ENCODE measurements around the genes TH and CARS1.

DNA sequence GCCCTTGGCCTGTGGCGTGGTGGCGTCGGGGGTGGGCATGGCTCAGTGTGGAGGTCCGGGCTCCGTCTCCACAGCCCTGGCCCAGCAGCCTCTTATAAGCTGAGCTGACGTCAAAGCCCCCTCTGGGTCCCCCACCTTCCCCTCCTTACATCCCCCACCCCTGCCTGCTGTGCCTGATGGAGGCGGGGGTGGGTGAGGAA is at the start of gene TH:
TSS of gene TH (minus strand) at position 68 of the 200 bp plus-strand sequence.
- RRBS, result no CpG with 5 or more reads among the region's 7 CpGs

DNA sequence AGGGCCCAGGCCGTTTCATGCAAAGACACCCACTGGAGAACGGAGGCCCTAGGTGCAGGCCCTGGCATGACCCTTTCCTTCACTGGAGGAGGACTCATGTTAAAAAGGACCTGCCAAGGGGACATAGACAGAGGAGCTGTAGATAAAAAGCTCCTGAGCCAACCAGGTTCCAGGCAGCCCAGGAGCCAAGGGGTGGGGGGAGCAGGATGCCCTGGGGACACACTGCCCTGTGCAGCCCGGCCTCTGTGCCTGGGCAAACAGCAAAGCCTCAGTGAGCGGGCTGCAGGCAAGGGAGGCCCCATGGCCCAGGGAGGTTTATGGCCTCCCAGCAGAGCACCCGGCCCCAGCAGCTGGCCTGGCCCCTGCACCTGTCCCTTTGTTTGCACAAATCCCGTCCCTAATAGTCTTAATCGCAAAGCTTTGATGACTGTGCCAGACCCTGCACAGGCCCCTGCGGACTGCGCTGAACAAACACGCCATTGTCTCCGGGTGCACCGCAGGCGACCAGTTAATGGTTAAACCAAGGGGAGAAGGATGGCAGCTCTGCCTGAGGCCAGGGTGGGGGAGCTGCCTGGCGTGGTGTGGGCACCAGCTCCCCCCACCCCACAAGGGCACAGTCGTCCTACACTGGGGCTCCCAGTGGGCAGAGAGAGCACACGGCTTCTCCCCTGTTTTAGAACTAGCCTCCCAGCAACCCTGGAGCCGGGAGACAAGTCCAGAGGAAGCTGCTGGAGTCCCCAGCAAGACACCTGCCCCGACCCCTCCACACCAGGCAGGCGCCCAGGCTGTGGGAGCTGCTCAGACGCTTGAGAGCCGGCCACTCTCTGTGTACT is 39.5 kb upstream of the TH start:
- RRBS, result 56% methylated on average over 2 of the region's 21 CpGs

DNA sequence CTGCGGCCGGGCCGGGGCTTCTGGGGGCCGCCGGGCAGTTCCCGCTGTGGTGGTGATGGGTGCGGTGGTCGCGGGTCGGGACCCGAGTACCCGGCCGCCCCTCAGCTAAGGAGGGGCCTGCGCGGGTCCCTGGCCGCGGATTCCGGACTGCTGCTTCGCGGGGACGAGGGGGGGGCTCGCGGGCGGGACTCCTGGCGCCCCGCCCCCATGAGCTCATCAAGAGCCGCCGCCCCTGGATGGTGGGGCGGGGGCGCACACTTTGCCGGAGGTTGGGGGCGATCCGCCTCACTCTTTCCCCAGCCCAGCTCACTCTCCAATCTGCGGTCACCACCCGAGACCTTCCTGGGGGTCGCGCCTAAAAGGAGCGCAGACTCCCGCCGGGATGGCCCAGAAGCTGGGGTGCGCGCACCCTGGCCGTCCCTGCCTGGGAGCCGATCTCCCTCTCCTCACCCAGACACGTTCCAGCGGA is 773 bp downstream of the CD81 start:
- RRBS, result 2% methylated on average over 16 of the region's 46 CpGs

DNA sequence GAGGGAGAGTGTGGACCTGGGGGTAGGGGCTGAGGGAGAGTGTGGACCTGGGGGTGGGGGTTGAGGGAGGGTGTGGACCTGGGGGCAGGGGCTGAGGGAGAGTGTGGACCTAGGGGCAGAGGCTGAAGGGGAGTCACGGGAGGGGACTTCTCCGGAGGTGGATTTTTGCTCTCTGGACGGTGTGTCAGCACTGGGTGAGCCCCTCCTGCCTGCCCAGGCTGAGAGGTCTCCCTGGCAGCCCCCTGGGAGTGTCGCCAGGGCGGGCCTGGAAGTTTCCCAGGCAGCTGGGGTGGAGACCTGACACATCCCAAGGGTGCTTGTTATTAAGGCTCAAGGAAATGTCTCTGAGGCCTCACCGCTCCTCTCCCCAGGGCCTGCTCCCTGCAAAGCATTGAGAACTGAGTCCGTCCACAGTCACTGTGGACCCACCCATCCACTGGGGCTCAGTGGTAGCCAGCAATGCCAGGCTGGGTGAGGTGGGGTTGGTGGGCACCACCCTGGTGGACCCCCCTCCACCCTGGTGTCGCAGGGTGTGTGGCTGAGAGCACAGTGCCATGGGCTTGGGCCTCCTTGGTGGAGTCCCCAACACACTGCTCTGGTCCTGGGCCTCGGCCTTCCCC is 2.4 kb downstream of the CD81 start:
- RRBS, result no CpG with 5 or more reads among the region's 9 CpGs

- RRBS, result no CpG with 5 or more reads among the region's 12 CpGs
These were observed 20.9 kb downstream of the KCNQ1 start for GRCh38 chr11:2465652-2466105.

GRCh38 chr11:2575068-2575354 is 130.2 kb downstream of the KCNQ1 start:
- RRBS, result 97% methylated on average over 1 of the region's 23 CpGs

GRCh38 chr11:2692398-2693178 is 193.0 kb downstream of the CDKN1C start:
- RRBS, result no CpG with 5 or more reads among the region's 3 CpGs

DNA sequence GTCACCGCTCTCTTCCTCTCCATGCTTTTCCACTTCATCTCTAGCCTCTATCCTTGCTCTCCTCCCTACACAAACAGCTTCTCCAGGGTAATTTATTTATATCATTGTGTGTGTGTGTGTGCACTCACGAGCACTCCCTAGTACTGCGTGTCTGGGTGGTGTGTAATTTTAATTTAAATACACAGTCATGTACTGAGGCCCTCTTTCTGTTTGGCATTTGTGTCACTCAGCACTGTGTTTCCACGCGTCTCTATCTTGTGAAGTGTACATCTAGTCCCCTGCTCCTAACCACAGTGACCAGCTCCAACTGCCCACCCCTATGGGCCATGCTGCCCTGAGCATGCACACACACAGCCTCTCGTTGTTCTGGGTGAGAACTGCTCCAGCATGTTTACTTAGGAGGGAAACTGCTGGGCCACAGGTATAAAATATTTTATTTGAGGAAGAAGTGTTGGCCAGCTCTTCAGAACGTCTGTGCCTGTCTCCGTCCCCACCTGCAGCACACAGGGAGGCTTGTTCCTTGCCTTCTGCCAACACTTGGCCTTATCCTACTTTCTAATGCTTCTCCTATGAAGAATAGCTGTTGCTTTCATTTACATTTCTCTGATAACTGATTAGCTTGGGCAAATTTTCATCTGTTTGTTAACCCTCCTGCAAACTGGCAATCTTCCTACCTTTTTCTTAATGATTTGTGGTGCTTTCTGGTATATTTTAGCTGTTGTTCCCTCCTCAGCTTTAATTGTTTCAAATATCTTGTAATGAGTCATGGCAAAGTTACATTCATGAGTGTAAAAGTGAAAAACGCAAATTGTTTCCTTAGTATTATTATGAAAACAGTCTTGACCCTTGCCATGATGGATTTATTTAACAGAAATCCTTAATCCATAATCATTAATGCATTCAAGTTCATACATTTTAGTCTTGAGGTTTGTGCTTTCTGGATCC is 190.1 kb downstream of the CDKN1C start:
- RRBS, result no CpG with 5 or more reads among the region's 9 CpGs

DNA sequence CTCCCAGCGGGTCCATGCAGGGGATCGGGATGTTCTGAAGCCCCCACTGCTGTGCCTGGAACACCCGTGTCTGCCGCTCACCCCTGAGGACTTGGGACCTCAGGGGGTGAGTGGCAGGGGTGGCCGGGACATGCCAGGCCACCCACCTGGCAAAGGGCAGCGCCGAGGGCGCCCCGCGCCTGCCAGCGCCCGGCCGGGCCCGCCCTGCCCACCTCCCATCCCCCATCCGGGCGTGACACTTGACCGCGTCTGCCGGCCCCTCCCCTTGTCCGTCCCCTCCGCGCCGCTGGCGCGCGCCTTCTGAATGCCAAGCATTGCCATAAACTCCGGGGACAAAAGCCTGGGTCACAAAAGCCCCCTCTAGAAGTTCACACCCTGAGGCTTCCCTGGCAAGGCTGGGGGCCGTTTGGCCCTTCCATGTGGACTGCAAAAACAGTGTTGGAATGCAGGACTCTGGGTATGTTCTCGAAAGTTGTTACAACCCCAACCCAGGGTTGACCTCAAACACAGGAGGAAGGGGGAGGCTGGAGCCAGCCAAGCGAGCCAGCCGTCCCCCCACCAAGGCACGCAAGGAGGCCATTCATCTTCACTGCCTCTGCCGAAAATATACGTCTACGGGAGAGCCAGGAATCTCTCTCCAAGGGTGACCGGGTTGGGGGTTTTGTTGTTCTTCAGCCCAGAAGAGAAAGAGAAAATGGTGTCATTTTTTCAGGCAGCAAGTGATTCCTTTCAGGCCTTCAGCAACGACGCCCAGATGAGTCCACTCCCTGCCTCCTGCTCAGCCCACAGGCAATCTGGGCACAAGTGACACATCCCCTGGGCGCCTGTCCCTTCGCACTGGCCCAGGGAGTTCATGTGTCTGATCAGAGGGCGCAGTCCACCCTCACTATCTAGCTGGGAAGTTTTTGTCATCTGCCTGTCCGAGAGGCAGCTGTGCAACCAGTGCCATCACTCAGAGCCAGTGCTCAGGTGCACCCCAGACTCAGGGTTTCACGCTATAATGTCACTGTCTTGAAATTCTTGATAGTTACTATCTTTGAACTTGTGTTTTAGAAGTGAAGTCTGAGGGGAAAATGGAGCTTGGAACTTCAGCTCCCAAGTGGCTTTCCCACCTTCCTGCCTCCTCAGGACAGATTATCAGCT is 184.6 kb downstream of the CDKN1C start:
- RRBS, result 24% methylated on average over 15 of the region's 43 CpGs

DNA sequence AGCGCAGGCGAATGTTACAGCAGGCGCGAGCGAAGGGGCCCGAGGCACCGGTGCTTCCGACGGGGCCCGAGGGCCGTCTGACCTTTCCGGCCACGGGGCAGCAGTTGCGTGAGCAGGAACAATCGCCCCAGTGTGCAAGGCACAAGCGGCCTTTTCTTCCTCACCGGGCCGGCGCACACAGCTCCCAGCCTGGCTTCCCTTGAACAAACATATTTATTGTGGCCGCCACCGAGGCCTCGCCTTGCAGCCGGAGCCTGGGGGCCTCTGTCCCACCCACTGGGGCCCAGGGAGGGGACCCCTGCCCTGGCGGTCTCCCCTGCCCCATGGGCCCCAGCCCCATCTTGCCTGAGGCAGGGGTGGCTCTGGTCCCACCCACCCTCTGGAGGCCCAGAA is 153.0 kb downstream of the CDKN1C start:
- RRBS, result 84% methylated on average over 20 of the region's 24 CpGs

DNA sequence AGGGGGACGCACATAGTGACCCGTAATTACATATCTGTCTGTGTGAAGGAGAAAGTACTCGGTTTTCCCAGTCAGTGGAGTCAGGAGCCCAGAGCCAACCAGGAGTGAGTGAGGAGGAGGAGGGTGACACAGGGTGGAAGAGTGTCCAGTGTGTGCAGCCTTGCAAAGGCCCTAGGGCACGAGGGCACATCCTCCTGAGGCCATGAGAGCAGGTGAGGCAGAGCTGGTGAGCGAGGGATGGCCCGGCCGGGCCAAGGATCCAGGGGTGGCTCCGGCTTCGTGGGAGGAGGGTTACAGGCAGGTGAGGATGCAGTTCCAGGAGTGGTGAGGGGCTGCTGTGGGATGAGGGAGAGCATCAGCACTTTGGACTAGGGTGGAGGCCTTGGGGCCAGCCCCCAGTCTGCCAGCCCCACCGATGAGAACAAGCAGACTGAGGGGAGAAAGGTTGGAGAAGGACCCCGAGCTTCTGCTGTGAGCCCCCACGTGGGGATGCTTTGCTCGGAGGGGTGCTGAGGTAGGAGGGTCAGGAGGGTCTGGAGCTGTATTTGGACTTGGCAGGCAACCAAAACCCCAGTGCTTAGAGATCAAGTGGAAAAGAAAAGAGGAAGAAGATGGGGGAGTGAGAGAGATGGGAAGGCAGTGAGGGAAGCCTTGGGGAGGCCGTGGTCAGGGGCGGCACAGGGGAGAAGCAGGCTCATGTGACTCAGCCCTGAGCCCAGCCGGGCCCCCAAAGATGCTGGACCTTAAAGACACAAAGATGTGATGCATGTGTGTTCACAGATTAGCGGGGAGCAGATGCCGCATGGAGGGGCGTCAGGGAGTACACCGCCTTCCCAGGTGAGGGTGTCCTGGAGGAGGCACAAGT is 91.5 kb downstream of the CDKN1C start:
- RRBS, result no CpG with 5 or more reads among the region's 20 CpGs

- RRBS, result 75% methylated on average over 19 of the region's 34 CpGs
These were observed 78.3 kb downstream of the CDKN1C start for GRCh38 chr11:2807192-2807705.

DNA sequence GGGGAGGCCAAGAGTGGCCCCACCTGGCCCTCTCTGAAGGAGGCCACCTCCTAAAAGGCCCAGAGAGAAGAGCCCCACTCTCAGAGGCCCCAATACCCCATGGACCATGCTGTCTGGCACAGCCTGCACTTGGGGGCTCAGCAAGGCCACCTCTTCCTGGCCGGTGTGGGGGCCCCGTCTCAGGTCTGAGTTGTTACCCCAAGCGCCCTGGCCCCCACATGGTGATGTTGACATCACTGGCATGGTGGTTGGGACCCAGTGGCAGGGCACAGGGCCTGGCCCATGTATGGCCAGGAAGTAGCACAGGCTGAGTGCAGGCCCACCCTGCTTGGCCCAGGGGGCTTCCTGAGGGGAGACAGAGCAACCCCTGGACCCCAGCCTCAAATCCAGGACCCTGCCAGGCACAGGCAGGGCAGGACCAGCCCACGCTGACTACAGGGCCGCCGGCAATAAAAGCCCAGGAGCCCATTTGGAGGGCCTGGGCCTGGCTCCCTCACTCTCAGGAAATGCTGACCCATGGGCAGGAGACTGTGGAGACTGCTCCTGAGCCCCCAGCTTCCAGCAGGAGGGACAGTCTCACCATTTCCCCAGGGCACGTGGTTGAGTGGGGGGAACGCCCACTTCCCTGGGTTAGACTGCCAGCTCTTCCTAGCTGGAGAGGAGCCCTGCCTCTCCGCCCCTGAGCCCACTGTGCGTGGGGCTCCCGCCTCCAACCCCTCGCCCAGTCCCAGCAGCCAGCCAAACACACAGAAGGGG is 37.4 kb downstream of the CDKN1C start:
- RRBS, result no CpG with 5 or more reads among the region's 12 CpGs

- RRBS, result under 1% methylated on average over 7 of the region's 86 CpGs
These were observed 602 bp downstream of the CDKN1C start for GRCh38 chr11:2884860-2885486.

GRCh38 chr11:2890407-2891379 is 5.1 kb upstream of the CDKN1C start:
- RRBS, result 76% methylated on average over 6 of the region's 28 CpGs

- RRBS, result no CpG with 5 or more reads among the region's 6 CpGs
These were observed 9.8 kb downstream of the SLC22A18 start for GRCh38 chr11:2911902-2912189.

DNA sequence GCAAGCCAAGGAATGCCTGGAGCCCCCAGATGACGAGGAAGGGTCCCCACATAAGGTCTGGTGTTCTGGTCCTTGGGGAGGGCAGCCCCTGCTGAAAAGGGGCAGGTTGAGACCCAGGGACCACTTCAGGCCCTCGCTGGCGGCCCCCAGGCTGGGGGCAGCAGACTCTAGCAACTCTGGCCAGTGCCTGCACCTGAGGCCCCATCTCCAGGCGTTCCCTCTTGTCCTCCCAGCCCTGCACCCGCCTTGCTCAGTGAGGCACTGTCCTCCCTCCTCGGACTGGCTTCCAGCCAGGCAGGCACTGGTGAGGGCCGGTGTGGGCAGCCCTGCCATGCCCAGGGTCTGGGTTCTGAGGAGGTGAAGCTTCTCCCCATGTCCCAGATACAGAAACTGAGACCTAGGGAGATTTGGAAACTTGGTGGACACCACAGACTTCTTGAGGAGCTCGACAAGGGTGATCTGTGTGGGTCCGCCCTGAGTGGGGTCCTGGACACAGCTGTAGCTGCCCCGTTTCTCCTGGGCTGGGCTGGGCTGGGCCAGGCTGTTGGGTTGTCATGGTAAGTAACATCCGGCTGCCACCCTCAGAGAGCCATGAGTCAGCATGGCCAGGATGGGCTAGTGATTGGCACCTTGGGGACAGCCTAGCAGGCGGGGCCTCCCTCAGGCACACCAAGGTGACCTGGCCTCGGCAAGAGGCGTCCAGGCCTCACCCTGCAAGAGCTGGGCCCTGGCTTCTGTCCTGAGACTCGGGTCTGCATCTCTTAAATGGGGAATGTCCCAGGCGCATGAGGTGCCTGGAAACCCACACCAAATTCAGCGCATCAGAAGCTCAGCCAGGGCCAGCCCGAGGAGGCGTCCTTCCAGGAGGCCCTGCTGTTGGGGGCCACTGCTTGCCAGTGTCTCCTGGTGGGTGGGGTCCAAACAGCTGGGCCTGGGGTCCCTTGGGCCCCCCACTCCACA is 11.2 kb upstream of the PHLDA2 start:
- RRBS, result no CpG with 5 or more reads among the region's 19 CpGs

- RRBS, result 2% methylated on average over 24 of the region's 73 CpGs
These were observed at the start of gene CARS1 for GRCh38 chr11:3056873-3057697. TSS of gene CARS1 (minus strand) at chr11:3057423.

- RRBS, result no CpG with 5 or more reads among the region's 28 CpGs
These were observed 35.9 kb upstream of the CARS1 start for GRCh38 chr11:3092940-3093687.

DNA sequence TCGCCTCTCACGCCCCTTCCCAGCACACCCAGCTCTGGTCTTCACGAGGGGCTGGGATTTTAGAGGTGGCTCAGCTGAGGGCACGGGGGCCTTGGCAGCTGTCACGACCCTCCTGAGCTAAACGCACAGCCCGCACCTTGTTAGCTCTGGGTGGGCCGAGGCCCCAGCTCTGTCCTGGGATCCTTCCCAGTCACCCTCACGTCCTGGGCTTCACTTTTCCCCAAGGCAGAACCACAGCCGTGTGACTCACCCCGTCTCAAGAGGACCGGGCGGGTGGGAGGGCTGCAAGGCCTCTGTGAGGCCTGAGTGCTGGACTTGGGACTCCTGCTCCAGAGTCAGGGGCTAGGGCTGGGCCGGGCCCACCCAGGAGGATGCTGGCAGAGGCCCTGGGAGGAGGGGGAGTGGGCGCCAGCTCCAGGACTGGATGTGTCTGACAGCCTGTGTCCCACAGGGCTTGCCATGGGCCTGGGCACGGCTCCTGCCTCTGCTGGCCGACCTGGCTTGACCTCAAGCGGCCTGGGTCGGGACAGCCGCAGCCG is 18.2 kb downstream of the OSBPL5 start:
- RRBS, result 33% methylated on average over 1 of the region's 21 CpGs

Measured in GM19240 (cell line).